Colonic mucosa (tissue), 1 donor: Measurements from ENCODE around the genes EFNA3, RUSC1 and YY1AP1.

DNA sequence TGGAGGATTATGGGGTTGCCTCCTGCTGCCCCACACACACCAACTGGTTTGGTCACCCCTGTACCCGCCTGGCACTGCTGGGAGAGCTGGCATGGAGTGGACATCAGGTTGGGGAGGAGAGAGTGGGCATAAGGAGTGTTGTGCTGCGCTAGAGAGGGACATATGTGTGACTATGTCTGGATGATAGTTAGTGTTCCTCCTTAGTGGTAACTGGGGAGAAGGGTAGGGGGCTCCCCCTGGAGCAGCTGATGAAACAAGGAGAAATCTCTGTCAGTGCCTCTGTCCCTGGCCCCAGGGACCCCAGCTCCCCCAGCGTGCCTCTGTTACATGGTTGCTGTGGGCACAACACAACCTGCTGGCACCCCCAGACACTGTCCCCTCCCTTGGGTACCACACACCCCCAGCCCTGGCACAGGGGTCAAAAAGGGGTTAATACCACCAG lies 1.9 kb downstream of the ZBTB7B start:
- PRO-cap, result no peak

GRCh38 chr1:155064778-155065611 lies 1.5 kb downstream of the EFNA4 start:
- PRO-cap, result unidirectional peak, minus-strand start at chr1:155064889

GRCh38 chr1:155078597-155079014 lies at the start of gene EFNA3:
Gene EFNA3 (plus strand): TSS chr1:155078837.
- PRO-cap, result unidirectional peak, plus-strand start at chr1:155078842

GRCh38 chr1:155092186-155092490 lies 13.5 kb downstream of the EFNA3 start:
- PRO-cap, result no peak

DNA sequence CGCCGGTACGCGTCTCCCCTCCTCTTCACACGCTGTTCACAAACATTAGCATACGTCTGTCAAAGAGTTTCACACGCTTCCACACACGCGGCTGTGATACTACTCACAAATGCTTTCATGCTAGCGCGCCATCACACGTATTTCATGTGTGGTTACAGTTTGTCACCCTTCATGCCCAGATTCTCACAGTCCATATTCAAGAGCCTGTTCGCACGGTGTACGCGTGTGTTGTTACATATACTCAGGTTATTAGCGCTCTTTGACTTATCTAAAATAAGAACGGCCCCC lies 845 bp upstream of the EFNA1 start:
- PRO-cap, result unidirectional peak, minus-strand start at position 146 of the sequence

DNA sequence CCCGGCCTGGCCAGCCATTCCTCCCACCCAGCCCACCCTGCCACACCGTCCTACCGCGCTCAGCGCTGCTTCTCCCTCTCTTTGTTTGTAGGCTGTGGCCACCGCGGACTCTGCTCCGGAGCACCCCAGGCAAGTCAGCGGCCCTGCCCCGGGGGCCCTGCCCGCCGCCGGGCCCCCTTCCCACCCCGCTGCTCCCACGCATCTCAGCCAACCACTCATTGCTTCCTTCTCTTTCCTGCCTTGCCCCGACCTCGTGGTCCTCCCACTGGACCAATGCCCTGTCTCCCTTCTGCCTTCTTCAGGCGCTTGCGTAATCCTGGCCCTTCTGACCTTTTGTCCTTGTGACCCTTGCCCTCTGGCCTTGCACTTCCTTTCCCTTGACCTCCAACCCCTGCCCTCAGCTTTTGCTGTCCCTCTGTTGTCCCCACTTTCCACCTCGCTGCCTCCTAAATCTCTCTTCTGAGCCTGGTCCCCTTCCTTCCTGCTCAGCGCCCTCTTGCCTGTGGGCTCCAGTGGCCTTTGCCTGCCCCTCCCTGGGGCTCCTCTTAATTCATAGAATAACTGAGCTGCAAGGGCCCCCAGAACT lies 5.2 kb downstream of the TRIM46 start:
- PRO-cap, result unidirectional peak, minus-strand start at position 205 of the sequence

- PRO-cap, result unidirectional peak, minus-strand start at chr1:155220745
Observed at GRCh38 chr1:155220600-155221009, 12.1 kb downstream of the MTX1 start.

DNA sequence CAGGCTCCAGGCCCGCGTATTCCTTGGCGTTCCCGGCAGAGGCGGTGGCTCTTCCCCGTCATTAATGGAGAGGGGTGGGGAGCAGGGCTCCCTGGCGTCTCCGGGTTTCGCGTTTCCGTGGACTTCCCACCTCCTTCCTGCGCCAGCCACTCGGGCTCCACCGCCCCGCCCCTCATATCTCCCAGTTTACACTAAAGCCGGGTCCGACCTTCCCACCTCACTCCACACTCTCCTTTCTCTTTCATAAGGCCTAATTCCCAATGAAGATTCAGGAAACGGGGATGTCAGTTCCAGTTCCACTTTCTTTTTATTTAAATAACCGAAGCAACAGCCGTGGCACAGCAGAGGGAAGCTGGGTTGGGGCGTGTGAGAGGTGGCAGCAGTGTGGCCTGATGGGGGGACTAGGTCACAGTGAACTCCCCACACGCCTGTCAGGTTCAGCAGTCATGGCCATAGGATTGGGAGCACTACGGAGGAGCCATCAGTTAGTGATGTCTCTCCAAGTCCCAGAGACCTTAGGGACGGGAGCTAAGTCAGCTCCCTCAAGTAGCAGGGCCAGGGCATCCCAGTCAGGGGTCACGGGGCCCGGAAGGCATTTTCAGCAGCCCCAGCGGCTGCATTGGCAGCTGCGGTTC lies 531 bp upstream of the ENTREP3 start:
- PRO-cap, result bidirectional peak, plus-strand start at position 184 of the sequence, minus-strand start at position 66 of the sequence

- PRO-cap, result bidirectional peak, plus-strand start at chr1:155320921, minus-strand start at chr1:155320757
Observed at GRCh38 chr1:155320264-155320995, at the start of gene RUSC1. Gene RUSC1 (plus strand): TSS chr1:155320894.

- PRO-cap, result unidirectional peak, minus-strand start at chr1:155324980; unidirectional peak, minus-strand start at chr1:155325275; bidirectional peak, plus-strand start at chr1:155325498, minus-strand start at chr1:155325275
Observed at GRCh38 chr1:155324644-155325695, 4.3 kb downstream of the RUSC1 start.

GRCh38 chr1:155392900-155393342 lies 72.2 kb downstream of the RUSC1 start:
- PRO-cap, result no peak

DNA sequence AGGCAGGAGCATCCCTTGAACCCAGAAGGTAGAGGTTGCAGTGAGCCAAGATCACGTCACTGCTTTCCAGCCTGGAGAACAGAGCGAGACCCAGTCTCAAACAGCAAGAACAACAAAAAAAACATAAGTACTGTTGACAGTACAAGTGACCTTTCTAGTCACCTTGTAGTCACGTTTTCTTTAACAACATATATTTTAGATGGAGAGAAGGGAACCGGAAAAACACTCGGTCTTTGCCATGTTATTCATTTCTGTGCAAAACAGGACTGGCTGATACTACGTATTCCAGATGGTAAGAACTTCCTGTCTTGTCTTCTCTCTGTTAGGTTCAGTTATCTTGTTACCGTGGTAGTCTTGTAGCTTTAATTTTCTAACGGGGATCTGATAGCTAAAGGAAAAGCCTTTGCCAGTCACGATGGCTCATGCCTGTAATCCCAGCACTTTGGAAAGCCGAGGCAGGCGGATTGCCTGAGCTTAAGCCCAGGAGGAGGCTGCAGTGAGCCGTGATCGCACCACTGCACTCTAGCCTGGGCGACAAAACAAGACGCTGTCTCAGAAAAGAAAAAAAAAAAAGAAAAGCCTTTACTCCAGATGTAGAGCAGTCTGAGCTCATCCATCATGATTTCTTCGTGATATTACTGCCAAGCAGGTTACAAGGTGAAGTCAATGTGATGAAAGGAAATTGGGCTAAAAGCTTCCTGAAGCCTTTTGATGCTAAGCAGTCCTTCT lies 11.2 kb upstream of the MSTO1 start:
- PRO-cap, result no peak

- PRO-cap, result unidirectional peak, plus-strand start at chr1:155687968; unidirectional peak, plus-strand start at chr1:155688101; bidirectional peak, plus-strand start at chr1:155688315, minus-strand start at chr1:155688314; bidirectional peak, plus-strand start at chr1:155689091, minus-strand start at chr1:155688718
Observed at GRCh38 chr1:155687737-155688884, at the start of gene YY1AP1. Gene YY1AP1 (minus strand): TSS chr1:155688774.

DNA sequence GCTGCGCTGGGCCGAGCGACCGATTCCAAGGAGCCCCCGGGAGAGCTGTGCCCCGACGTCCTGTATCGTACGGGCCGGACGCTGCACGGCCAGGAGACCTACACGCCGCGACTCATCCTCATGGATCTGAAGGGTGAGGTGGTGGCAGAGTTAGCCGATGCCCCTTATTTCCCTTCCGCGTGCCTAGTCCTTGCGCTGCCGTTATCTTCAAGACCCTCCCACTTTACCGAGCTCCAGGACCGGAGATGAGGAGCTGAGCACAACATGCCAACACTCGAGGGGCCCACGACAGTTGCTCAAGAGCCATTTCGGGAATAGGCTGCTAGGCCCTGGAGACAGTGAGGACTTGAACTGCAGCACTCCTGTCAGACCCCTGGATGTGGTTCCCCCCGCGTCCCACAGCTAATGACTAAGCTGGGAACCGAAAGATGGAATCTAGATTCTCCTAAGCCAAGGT lies 57.1 kb downstream of the DAP3 start:
- PRO-cap, result no peak

GRCh38 chr1:155929118-155929527 lies 5.1 kb downstream of the KHDC4 start:
- PRO-cap, result unidirectional peak, plus-strand start at chr1:155929310

DNA sequence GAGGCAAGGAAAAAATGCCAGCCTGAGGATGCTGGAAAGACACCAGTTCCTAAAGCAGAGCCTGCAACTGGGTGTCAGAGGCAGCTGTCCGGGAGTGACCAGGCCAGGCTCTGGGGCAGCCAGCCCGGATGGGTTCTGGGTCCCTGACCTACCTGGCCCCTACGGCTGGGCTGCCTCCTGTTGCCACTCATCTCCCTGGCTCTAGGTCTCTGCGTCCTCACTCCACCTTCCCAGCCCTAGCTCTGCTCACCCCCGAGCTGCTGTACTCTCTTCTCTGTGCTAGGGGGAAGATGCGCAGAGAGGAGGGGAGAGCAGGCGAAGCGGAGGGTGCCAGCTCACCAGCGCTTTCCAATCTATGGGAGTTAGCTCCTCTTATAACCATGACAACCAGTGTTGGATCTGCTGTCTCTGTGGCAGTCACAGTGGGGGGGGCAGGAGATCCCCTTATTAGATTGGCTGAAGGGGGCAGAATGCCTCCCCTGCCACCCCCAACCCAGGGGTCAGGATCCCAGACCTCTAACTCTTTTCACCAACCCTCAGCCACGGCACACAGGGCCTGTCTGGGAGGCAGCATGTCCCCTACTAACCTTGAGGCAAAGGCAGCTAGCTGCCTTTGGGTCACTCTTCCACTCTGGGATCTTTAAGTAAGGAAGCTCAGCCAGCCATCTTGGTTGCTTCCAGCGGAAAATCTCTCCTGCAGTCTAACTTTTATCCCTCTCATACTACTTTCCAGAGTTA lies 8.8 kb downstream of the ARHGEF2 start:
- PRO-cap, result no peak

DNA sequence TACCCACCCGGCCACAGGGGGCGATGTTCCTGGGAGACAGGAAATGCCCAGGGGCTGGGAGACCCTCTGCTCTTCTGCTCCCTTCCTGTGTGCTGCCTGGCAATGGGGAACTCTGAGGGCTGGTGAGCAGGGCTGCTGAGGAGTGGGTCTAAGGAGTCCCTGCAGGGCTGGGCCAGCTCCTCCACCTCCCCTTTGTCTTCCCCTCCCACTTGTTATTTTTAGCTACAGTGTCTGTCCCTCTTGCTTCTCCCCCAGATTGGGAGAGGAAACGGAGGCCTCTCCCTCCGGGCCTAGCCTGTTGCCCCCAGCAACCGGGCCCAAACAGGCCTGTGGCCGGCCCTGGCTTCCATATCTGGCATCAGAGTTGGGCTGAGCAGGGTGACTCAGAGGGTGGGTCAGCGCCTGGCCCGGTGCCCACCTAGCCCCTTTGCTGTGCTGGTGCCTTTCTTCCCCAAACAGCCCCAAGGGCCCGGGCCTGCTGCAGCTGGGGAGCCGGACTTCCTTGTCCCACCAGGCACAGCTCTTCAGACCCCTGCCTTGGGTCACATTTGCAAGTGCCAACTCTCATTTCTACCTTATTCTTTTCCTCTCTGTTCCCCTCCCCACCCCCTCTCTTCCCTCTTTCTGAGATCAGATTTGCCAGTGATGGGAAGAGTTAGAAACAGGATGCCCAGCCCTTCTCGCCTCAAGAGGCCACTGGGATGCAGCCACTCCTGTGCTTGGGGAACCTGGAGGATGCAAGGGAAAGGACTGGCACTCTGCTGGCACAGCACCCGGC lies 11.8 kb downstream of the LMNA start:
- PRO-cap, result bidirectional peak, plus-strand start at position 254 of the sequence, minus-strand start at position 114 of the sequence

DNA sequence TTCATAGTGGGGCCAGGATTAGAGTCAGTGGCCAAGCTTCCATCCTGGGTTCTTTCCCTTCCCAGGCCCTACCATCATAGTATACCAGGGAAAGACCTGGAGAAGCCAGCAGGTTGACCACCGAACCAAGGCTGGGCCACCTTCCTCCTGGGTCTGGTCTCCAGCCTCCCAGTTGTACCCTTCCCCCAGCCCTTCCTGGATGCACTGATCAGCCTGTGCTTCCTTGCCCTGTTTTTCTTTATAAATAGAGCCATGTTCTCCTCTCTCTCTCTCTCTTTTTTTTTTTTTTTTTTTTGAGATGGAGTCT lies 18.0 kb downstream of the LMNA start:
- PRO-cap, result no peak

DNA sequence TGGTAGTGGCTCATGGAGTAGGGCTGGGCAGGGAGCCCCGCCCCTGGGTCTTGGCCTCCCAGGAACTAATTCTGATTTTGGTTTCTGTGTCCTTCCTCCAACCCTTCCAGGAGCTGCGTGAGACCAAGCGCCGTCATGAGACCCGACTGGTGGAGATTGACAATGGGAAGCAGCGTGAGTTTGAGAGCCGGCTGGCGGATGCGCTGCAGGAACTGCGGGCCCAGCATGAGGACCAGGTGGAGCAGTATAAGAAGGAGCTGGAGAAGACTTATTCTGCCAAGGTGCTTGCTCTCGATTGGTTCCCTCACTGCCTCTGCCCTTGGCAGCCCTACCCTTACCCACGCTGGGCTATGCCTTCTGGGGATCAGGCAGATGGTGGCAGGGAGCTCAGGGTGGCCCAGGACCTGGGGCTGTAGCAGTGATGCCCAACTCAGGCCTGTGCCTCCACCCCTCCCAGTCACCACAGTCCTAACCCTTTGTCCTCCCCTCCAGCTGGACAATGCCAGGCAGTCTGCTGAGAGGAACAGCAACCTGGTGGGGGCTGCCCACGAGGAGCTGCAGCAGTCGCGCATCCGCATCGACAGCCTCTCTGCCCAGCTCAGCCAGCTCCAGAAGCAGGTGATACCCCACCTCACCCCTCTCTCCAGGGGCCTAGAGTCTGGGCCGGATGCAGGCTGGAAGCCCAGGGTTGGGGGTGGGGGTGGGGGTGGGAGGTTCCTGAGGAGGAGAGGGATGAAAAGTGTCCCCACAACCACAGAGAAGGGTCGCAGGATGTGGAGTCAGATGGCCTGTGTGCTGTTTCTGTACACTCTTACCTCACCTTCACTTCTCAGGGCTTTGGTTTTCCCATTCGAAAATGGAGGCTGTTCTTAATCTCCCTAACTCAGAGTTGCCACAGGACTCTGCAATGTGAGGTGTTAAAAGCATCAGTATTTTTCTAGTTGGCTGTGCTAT lies 18.4 kb upstream of the SEMA4A start:
- PRO-cap, result no peak

DNA sequence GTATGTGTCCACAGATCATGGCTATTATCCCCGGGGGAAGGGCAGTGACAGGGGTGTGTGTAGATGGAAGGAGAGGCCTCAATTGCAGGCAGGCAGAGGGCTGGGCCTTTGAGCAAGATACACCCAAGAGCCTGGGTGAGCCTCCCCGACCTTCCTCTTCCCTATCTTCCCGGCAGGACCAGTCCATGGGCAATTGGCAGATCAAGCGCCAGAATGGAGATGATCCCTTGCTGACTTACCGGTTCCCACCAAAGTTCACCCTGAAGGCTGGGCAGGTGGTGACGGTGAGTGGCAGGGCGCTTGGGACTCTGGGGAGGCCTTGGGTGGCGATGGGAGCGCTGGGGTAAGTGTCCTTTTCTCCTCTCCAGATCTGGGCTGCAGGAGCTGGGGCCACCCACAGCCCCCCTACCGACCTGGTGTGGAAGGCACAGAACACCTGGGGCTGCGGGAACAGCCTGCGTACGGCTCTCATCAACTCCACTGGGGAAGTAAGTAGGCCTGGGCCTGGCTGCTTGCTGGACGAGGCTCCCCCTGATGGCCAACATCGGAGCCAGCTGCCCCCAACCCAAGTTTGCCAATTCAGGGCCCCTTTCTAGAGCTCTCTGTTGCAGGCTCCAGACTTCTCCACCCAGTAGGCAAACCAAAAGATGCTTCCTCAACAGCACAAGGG lies 16.5 kb upstream of the SEMA4A start:
- PRO-cap, result no peak